ENCODE measurements around a stretch of chr9.

- PRO-cap = no peak
Observed at GRCh38 chr9:133428414-133429216, 6.4 kb downstream of the ADAMTS13 start.

DNA sequence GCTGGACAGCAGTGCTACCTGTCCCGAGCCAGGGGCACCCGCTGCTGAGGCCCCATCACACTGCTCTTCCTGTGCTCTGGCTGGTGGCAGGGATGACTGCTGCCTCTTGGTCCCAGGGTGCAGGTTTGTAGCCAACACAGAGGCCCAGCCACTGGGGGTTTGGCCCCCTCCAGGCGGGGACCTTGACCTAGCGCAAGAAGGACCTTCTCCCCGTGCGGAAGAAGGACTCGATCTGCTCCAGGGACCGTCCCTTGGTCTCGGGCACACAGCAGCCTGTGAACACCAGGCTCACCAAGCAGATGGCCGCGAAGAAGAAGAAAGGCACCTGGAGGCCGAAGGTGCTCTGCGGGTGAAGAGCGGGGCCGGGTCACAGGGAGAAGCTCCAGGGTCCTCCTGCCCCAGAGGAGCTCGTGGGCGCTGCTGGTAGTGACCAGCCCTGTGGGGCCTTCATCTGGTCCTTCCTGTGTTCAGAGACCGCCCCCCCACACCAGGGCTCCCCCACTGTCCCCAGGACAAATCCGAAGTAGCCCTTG lies 7.0 kb downstream of the SLC2A6 start:
- PRO-cap = no peak

DNA sequence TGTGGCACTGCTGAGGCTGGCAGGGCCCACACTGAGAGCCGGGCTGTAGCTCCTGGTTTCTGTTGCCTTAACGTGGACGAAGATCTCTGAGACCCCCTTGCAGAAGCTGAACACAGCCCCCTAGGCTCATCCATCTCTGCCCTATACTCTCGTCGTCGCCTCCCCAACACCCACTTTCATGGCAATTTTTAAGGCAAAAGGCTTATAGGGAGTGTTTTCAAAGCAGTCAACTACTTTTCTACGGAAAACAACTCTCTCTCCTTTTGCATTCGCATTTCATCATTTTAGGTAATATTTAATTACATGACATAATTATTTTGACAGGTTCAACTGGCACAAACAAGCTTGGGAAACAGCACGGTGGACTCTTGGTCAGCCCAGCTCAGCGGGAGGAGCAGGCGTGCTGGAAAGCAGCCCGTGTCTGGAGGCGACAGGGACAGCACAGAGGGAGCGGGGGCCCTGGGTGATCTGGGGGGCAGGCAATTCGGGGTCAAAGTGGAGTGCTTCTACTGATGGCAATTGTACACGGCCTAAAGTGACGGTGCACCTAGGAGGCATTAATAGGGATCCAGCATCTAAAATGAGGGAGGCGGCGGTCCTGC lies 3.7 kb downstream of the MYMK start:
- PRO-cap = no peak

GRCh38 chr9:133635437-133635763 lies 763 bp upstream of the DBH start:
- PRO-cap = no peak

DNA sequence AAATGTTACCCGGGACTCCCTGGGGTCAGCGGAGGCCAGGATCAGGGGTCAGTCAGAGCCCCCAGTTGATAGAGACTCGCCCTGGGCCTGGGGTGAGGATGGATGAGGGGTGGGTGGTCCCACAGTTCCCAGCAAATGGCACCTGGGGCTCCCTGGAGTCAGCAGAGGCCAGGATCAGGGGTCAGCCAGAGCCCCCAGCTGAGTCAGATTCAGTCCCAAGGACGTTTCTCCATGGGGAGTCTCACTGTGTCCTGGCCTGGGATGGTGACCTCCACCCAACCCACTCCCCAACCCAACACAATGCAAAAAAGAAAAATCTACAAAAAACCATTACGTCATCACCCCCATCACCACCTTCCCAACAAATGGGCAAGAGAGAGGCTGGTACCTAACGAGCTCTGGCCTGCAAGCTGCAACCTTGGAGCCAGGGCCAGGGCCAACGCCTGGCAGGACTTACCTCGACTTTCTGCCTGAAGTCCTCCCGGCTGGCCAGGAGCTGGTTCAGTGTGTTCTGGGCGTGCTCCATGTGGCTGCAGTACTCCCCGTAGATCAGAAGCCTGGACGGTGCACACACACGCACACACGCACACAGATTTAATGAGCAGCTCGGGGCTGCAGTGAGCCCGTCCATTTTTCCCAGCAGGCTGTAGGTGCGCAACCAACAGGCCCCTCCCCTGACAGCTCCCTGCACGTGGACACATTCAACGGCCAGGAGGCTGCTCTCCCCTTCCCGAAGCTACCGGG lies 59.3 kb upstream of the SARDH start:
- PRO-cap = no peak

- PRO-cap = no peak
Observed at GRCh38 chr9:133846413-133846669, 108.2 kb upstream of the SARDH start.

DNA sequence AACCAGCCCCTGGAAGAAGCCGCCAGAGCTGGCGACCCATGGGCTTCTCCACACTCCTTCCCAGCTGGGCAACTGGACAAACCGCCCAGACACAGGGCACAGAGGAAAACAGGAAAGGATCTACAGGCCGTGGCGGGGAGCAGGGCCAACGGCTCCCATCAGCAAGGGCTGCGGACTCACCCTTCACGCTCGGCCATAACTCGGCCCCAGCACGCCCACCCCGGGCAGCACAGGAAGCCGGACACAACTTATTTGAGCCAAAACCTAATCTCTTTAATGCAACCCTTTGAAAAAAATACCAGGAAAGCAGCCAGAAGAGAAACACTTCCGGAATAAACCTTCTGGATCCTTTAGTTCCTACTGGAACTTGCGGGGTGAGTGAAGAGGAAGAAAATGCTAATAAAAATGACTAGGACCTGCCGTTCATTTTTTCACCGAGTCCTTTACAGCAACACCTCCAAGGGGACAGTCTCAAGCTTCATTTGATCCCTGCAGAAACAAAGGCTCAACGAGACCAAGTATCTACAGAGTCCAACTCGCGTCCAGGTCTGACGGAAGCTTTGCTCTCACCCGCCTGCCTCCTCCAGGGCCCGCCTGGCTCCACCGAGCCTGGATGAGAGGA lies 59.9 kb downstream of the VAV2 start:
- PRO-cap = no peak

DNA sequence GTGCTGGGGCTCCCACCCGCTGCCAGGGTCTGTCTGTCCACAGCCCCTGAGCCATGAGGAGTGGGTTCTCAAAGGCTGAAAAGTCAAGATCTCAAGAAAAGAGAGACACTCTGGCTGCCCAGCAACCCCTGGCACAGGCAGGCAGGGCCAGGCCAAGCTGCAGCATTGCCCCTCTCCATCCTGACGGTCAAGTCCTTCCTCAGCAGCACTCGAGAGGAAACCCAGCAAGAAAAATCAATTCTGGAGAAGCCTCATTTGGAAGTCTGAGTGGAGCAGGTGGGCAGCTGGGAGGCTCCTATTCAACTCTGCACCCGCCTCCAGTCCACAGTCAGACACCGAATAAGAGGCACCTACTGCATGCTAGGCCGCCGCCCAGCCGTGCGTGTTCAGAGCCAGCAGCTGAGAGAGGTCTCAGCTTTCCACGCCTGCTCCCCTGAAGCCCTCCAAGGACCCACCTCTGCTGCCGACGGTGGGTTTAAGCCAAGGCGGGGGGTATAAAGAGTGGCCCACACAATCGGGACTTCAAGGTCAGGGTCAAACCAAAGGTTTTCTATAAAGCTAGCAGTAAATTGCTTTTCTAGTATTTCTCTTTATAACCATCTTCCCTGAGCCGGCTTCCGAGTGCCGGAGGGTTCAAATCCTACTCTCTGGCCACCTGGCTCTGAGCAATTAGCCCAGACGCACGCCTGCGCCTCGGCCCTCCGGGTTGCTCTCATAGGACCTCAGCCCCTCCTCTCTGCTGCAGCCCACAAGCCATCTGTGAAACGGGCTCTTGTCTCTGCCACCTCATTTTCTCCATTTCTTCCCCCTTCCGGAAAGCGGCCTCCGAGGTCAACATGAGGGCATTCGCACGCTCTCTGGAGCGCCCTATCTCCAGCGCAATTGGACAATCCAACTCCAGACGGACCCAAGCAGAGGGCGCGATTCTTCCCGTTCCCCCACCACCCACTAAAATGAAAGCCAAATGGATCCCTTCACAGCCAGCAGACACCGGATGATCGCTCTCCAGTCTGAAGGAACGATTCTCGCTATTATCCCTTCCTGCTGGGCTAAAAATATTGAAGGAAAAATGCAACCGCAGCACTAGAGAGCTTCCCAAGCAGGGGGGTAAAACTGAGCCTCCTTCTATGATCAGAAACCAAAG lies 41.7 kb downstream of the VAV2 start:
- PRO-cap = no peak

DNA sequence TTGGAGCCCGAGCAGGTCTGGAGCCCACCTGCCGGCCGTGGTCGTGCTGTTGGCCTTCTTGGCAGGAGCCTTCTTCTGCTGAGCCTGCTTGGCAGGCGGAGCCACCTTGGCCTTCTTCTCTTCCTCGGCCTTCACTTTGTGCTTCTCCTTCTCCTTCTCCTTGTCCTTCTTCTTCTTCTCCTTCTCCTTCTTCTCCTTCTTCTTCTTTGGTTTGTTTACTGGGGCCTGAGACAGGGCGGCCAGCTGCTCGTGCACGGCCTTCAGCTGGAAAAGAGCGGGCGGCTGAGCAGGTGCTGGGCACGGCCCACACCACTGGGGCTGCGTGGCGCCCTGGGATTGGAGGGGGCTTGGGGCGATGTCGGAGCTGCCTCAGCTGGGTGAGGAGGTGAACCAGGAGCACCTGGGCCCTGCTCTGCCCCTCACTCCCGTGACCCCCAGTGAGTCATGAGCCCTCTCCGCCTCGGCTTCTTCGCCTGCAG lies 14.8 kb downstream of the BRD3OS start:
- PRO-cap = no peak

DNA sequence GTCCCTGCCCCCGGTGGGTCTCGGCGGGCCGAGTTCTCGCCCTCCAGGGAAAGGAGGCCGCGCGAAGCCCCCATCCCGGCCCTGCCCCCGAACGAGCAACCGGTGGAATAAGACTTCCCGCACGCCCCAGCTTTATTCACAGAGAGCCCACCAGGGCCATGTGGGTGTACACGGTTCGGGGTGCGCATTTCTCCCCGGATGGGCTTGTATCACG lies 1.0 kb downstream of the BRD3 start:
- PRO-cap = no peak

- PRO-cap = no peak
Observed at GRCh38 chr9:134216342-134216920, 80.5 kb downstream of the WDR5 start.

GRCh38 chr9:134222526-134223051 lies 86.7 kb downstream of the WDR5 start:
- PRO-cap = no peak

GRCh38 chr9:134243746-134244314 lies 82.4 kb upstream of the RXRA start:
- PRO-cap = no peak

DNA sequence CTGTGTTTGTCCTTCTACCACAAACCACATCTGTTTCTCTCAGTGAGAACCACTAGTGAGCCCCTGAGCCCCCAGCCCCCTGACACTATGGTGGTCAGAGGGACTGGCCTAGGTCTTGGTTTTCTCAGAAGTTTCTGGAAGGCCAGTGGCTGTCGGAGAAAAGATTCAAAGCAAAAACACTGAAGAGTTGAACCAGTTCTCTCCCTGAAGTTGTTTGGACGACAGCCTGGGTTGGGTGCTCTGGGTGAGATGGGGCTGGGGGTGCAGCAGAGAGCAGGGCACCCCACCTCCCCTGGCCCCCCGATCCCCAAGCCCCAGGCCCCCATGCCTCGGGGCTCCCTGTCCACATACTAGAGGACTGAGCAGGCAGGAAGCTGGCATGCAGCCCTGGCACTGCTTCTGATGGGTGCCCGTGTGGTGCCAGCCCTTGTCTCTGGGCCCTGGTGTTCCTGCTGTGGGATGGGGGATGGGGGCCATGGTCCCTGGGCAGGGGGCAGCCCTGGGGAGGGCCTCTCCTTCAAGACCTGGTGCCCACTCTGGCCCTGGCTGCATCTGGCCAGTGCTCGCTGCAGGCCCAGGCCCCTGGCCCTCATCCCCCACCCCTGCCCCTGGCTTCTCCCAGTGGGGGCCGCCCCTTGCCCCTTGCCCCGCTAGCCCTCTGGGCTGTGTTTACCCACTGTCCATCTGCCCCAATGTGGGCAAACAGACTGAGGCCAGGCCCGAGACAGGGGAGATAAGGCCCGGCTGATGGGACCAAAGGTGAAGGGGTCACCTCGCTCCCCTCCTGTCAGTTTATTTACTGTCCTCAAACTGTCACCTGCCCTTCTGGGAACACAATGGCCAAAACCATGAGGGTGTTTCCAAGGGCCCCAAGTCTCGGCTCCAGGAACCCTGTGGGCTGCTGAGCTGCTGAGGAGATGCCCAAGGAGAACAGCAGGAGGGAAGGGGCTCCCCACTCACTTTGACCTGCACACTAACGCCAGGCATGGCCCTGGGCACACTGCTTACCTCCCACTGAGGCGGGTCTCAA lies 67.3 kb upstream of the RXRA start:
- PRO-cap = no peak

- PRO-cap = no peak
Observed at GRCh38 chr9:134282955-134283611, 43.2 kb upstream of the RXRA start.

- PRO-cap = no peak
Observed at GRCh38 chr9:134327641-134327975, 1.4 kb downstream of the RXRA start.

DNA sequence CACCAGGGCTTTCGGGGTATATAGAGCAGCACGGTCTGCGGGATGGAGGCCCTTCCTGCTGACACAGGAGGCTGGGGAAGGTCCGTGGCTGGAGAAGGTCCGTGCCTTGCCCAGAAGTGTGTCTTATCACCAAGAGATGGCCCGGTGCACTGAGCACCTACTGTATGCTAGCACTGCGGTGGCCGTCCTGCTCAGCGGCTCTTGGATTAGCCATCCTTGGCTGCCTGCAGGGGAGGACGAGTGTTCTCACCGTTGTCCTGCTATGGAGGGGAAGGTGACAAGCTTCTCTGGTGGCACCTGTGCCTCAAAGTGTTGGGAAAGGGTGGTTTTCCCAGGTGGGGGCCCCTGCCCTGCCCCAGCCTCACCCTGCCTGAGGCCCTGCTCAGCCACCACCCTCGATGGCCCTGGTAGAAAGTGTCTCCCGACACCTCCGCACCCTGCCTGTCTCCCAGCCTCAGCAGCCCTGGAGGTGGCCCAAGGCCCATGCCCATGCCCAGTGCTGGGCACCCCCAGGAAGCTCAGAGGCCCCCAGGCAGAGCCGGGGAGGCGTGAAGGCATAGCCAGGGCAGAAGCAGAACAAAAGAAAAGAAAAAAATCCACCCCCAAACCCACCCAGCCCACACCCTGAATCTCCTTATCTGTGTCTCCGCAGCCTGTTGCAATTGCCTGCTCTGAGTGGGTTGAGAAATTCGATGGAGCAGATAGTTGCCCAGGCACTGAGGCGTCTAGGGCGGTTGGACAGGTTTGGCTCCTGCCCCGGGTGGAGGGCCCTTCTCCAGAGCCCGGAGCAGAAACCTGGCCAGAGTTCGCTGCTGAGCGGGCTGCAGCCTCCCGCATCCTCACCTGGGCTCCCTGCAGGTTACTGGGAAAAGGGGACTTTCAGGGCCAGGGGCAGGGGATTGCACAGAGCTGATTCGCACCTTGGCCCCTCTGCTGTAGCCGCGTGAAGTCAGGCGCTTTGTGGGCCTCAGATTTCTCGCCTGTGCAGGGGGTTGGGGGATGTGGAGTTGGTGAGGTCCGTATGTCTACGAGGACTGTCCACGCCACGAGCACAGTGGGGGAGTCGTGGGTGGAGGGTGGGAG lies 30.6 kb downstream of the RXRA start:
- PRO-cap = no peak

- PRO-cap = no peak
Observed at GRCh38 chr9:134357560-134358458, 31.6 kb downstream of the RXRA start.

DNA sequence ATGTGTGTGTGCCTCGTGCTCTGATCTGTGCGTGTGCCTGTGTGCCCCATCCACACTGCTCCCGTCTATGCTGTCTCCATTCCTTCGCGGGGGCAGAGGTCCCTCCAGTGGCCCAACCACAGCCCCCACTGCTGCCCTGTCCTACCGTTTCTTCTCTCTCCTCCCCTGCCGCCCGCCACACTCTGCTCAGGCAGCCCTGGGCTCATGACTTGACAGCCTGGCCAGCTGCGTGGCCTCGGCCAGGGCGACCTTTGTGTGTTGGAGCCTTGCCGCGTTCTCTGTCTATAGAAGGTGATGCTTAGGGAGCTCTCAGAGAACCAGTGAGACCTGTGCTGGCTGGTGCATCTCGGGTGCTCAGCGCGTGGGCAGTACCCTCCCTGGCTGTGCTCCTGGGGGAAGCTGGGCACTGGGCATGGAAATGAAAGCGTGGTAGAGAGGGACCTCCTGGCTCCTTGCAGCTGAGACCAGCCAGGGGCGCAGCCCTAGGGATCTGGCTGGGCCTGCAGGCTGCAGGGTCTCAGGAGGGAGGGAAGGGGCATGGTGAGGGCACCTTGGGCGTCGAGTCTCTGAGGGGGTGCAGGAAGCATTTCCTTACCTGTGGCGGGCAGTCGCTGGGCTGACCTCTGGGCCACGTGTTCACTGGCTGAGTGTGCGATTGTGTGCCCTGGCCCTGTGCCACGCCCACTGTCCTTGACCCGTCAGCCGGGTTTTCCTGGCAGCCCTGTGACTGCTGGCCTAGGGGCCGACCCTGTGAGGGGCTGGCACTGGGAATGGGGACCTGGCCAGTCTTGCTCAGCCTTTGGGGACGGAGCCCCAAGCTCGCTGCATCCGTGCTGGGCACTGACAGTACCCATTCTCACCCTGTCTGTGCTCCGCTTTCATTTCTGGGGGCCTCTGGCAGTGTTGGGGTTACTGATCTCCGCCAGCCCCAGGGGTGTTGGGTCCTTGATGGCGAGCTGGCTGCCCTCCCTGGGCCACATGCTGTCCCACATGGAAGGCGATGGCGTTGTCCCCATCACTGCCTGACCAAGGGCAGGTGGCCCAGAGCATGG lies 50.4 kb downstream of the RXRA start:
- PRO-cap = no peak

GRCh38 chr9:134378828-134379581 lies 52.8 kb downstream of the RXRA start:
- PRO-cap = unidirectional peak, plus-strand start at chr9:134379183

Measured in pulmonary artery (tissue), 1 donor.